B cell (primary cell): ENCODE measurements around a stretch of chr7.

- PRO-cap = no peak
- CAGE, long polyA plus RNA = no peak
Observed at GRCh38 chr7:132251176-132251710, 325.0 kb downstream of the PLXNA4 start.

GRCh38 chr7:132376368-132376892 is 199.8 kb downstream of the PLXNA4 start:
- PRO-cap = no peak
- CAGE, long polyA plus RNA = no peak

GRCh38 chr7:132417096-132417656 is 159.1 kb downstream of the PLXNA4 start:
- PRO-cap = no peak
- CAGE, long polyA plus RNA = no peak

DNA sequence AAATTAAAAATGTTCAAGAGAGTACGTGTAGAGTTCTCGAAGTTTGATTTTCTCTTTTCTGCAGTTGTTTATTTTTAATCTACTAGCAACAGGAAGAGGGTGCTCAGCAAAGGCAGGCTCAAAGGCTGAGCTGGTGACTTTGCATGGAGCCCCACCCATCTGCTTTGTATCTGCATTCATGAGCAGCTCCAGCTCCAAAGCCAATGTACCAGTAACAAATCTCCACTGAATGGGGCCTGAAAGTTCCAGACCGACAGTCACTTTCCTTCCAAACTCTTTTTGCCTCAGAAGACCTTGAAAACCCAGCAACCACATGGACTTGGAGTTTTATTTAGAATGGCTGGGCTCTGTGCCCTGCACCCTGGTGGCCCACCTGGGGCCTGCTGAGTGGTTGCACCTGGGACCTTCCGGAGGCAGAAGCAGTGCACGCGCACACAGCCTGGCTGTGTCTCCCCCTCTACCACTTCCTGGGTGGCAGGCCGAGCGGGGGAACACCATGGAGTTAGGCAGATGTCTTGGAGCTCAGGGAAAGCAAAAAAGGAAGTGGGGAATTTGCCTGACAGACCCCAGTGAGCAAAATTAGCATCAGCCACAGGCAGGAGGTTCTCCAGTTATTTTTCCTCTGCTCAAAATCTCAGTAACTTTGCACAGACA is 195.1 kb upstream of the PLXNA4 start:
- PRO-cap = no peak
- CAGE, long polyA plus RNA = no peak

- PRO-cap = no peak
- CAGE, long polyA plus RNA = no peak
Observed at GRCh38 chr7:132778990-132779613, 202.8 kb upstream of the PLXNA4 start.

DNA sequence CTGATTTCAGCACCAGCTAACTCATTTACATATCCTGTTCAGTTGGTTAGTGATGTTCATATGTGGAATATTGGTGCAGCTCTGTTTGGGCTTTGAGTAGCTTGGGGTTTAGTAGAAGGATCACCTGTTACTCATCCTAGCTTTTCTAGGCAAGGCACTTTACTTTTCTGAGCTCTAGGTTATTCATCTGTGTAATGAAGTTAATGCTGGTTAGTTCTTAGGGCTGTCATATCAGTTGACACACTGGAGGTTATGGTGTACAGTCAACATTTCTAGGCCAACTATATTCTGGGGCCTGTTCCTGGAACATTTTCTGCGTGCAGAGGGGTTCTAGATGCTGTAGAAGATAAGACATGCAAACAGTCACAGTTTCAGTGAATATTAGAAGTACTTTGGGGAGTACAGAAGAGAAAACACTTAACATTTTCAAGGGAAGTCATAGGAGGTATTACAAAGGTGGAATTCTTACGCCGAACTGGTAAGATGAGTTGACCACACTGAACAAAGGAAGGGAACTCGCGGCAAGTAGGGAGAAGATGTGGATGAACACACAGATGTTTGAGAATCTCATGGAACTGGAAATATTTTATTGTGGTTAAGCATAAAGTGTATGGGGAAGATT is 238.6 kb downstream of the EXOC4 start:
- PRO-cap = no peak
- CAGE, long polyA plus RNA = no peak

DNA sequence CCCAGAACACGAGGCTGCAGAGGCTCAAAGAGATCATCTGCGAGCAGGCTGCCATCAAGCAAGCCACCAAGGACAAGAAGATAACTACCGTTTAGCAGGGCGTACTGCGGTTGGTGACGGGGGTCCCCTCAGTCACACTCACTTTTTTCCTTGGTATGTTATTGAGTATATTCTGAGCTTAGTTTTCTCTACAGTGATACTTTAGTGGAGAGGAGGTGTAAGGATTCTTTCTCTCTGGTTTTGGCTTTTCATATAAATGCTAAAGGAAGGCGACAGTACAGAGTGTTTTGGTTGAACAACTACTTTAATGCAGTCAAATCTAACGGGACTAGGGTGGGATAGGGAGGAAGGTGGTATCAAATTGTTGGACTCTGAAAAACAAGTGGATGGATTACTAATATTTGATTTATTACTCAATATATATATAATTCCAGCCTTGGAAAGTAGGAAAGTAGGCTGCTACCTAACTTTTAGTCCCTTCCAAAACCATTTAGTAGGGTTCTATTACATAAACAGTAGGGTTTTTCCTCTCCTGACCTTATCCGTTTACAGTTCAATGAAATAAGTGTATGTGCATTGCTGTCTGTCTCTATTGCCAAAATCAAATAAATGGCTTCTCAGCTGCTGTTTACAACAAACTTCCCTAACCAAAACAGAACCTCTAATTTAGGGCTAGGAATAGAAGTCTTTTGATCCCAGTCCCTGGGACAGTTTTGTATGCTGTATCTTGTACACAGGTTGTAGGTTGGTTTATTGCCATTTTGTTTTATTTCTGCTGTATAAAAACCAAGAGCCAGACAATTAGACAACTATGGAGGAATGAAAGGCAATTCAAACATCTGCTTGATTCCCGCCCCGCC is 62.5 kb upstream of the LRGUK start:
- PRO-cap = no peak
- CAGE, long polyA plus RNA = no peak

DNA sequence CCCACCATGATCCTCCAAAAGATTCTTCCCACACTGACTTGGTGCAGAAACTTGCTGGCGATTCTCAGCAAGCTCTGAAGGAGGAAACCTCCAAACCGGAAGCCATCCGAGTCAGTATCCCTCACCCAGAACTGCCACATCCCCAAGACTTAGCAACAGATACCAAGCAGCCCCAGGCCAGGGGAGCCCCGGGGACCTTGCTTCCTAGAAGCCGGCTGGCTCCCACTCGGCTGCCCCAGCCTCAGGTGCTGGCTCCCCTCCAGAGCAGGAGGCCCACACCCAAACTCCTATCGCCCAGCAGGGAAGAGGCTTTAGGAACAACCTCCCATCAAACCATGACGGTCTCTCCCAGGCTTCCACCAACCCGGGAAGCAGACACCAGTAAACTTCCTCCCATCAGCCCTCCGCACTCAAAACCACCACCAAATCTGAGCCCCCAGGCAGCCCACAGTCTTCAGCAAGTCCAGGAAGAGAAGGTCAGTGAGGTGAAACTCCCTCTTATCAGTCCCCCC is 82.2 kb downstream of the LRGUK start:
- PRO-cap = no peak
- CAGE, long polyA plus RNA = no peak

- PRO-cap = no peak
- CAGE, long polyA plus RNA = no peak
Observed at GRCh38 chr7:134418894-134419390, 40.0 kb downstream of the AKR1B1 start.

DNA sequence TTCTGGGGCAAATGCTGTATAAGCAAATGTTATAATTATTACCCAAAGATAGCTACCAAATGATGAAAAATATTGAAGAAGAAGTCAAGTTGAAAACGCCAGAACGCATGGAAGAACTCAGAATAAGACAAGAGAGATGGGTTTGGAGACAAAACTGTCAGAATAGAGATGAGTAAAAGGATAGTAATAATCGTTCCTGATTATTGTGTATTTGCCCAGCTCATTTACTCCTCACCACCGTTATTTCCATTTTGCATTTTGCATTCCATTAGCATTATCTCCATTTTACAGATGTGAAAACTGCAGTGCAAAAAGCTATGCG is 29.2 kb downstream of the AKR1B1 start:
- PRO-cap = no peak
- CAGE, long polyA plus RNA = no peak

DNA sequence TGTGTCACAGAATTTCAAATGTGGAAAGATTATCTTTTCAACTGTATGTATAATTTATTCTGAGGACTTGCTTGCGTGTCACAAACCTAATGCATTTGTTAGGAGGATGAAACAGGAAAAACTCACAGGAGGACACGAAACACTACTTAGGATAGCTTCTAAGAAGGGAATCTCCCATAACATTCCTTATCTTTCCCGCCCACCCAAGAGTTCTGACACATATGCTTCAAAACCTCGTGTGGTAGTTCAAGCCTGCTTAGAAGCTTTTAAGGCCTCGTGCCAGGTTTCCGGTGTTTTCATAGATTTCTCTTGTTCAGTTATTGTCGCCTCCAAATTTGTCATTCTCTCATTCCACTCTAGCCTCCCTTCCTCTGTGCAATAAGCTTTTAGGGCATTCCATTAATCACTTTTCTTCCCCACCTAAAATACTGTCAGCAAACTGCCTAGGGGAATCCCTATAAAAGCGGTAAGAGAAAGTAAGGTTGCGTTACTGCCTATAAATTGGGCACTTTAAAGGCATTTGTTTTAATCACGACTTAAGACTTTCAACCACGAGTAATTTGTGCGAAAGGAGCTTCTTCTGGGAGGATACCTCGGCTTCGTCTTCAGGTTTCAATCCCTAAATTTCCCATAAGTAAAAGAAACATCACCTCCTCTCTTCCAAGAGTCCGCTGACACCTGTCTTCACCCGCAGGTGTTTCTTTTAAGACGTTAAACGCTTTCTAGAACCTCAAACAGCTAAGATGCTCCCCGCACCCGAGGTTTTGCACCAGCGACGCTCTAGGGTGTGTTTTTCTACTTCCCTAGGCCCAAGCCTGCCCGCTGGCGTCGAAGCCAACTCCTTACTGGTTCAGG is 628 bp upstream of the BPGM start:
- PRO-cap = bidirectional peak, plus-strand start at position 349 of the sequence, minus-strand start at position 366 of the sequence; bidirectional peak, plus-strand start outside the sequence, minus-strand start at position 787 of the sequence
- CAGE, long polyA plus RNA = no peak

DNA sequence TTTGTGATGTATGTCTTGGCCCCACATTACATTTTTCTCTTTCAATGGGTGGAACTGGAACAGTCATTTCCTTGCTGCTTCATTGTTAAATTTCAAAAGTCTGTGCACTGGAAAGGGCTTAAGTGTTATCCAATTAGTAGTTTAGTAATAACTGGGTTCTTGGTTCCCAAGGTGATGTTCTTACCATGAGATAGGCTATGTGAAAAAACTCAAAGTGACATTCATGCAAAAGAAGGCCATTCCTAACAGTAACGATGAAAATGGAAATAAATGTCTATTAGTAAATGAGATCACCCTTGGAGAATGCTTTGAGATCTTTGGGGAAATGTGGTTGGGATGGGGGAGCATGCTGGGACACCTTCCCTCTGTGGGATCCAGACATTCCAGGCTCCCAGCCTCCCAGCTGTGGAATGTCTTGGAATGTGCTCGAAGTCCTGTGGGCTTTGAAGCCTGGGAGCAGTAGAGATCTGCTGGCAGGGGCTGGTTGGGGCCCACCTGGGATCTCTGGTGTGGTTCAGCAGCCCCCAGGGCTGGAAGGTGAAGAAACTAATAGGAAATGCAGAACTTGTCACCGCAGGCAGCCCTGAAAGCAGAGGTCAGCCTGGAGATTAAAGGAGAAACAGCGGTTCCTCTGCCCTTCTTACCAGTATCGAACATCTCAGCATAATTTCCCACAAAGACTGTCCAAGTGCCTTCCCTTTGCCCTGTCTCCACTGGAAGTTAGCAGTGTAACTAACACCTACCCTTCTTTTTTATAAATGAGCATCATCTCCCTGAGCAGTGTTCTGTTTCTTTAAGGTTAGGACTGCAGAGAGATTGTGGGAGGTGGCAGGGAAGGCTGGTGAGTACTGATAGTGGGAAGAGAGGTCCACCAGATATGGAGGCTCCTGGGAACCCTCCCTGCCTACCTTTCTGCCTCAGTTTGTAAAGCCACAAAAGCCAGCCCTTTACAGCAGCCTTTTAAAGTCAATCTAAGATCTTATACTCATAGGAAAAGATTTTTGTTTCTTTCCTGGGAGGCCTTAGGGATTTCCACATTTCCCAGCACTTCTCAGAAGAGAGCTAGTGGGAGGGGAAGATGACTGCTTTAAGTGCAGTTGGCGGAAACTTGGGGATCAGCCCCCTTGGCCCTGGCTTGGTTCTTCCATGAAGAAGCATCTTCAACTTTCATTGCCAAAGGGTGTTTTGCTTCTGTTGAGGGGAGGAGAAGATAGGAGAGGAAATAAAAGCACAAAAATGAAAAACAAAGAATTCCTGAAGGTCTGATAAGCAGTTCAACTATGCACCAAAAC is 36.9 kb upstream of the CALD1 start:
- PRO-cap = no peak
- CAGE, long polyA plus RNA = no peak

DNA sequence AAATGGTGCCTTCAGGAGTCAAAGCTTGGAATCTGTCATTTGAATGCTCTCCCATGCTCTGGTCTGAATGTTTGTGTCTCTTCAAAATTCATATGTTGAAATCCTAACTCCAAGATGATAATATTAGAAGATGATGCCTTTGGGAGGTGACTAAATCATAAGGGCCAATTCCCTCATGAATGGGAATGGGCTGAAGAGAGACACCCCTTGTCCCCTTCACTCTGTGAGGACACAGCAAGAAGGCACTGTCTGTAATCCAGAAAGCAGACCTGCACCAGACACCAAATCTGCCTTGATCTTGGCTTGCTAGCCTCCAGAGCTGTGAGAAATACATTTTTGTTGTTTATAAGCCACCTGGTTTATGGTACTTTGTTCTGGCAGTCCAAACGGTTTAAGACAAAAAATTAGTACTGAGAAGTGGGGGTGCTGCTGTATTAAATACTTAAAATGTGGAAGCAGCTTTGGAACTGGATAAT is 33.3 kb upstream of the CALD1 start:
- PRO-cap = no peak
- CAGE, long polyA plus RNA = no peak

DNA sequence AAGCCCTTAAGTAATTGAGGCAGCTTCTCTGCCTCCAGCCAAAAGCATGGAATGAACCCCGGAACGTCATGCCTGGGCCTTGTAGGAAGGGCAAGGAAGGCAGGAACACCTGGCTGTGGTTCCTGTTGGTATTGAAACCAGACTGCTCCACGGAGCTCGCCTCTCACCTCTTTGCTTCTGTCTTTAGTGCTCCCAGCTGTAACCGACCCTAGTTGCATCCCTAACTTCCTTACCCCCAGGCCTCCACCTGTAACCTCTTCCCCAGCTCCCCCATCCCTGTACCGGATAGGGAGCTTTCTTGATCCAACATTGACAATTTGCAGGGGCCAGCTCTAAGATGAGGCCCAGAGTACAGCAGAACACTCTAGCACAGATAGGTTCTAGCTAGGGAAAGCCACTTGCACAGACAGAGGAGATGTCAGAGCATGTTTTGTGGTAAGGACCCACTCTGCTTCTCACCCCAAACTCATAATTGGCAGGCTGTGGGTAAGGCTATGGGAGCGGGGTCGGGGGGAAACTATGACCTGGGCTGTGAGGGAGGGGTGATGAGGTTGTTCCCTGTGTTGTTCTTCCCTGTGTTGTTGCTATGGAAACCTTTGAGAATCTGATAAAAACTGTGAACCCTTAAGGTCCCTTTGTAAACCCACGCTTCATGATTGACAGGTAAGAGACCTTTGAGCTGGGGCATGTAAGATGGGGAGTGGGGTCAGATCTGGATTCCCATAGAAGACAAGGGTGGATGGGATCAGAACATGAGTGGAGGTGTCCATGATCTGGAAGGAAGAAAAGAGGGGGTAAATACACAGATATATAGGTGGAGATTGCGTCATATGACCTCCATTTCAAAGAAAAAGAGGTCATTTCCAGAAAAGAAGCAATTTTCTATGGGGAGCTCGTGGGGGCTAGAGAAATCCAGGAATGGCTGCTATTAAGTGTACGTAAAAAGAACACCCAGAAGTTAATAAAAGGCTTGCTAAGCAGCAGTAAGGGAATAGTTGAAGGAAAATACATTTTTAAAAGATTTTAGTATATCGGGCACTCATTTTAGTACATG is 3.9 kb downstream of the CALD1 start:
- PRO-cap = no peak
- CAGE, long polyA plus RNA = no peak

DNA sequence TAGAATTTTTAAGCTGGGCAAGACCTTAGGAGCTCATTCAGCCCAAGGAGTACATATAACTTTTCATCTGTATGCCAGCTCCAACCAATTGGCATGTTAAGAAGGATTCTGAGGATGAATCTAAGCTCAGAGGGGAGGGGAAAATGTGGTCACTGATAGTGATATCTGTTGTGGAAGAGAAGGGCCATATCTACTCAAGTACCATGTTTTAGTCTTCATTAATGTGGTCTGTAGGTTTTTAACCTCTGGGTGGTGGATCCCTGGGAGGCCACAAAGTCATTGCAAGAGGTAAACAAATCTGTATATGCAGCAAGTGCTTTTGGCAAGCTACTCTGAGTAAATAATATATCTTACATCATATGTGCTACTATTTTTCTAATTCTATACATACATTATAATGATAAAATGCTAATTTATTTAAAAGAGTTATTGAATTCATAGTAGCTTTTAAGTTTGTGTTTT is 6.5 kb downstream of the CALD1 start:
- PRO-cap = no peak
- CAGE, long polyA plus RNA = no peak

DNA sequence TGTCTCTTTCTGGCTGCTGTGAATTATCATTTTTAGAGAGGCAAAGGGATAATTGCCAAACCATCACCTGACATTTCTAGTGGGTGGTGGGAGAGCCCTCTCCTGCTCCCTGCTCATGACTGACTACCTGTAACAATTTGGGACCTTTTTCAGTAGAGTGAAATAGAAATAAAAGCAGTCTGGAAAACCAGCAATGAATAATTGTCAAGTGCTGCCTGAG is 52.8 kb downstream of the CALD1 start:
- PRO-cap = no peak
- CAGE, long polyA plus RNA = no peak

GRCh38 chr7:134852409-134853298 is 73.2 kb downstream of the CALD1 start:
- PRO-cap = no peak
- CAGE, long polyA plus RNA = no peak

DNA sequence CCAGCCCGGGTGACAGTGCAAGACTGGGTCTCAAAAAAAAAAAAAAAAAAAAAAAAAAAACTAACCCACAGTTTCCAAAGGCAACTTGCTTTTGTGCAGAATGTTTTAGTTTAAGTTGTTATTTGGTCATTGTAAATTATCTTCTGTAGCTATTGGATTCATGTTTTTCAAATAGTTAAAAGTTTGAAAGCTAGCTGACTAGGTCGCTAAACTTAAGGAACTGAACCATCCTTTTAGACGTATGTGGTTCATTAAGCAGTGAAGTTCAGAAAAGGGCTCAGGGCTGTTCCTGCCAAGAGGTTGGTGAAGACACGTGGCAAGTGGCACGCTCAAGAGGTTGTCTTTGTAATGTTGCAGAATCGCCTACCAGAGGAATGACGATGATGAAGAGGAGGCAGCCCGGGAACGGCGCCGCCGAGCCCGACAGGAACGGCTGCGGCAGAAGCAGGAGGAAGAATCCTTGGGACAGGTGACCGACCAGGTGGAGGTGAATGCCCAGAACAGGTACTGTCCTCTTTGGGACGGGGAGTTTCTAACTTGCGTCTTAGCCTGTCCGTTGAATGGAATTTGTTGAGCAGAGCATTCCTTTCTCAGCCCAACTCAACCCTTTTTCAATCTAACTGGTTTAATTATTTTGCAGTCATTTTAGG is 57.8 kb upstream of the AGBL3 start:
- PRO-cap = no peak
- CAGE, long polyA plus RNA = no peak

DNA sequence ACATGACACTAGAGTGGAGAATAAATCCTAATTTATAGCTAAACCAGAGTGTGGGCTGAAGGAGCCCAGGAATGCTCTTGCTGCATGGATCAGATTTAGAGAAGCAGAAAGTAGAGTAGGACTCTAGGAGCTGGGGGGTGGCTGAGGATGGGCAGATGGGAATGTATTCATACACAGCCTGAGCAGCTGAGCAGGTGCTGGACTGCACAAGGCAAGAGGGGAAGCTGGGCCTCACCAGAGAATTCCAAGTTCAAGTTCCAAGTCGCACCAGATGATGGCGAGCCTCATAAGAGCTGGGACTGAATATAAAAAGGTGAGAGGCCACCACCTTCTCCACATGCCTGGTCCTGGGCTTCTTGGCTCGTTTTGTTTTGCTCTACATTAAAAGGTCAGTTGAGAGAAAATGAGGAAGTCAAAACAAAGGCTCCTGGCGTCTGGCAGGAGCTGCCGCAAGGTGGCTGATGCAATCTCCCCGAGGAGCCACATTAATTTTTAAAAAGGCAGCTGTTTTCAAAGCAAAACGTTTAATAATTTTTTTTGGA is 9.6 kb downstream of the CYREN start:
- PRO-cap = no peak
- CAGE, long polyA plus RNA = no peak

- PRO-cap = no peak
- CAGE, long polyA plus RNA = no peak
Observed at GRCh38 chr7:135178935-135179907, 8.7 kb upstream of the CYREN start.